GM12891 (cell line): ENCODE measurements around a stretch of chr12.

DNA sequence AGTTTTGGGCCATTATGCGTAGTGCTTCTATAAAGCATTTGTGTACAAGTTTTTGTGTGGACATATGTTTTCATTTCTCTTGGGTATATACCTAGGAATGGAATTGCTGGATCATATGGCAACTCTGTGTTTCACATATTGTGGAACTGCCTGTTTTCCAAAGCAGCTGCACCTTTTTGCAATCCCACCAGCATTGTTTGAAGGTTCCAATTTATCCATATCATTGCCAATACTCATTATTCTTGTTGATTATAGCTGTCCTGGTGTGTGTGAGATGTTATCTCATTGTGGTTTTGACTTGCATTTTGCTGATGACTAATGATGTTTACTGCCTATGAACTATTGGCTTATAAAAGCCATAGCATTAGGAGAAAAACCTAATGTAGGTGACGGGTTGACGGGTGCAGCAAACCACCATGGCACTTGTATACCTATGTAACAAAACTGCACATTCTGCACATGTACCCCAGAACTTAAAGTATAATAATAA, 45.6 kb downstream of the ATF7IP start:
- RRBS: no CpG with 5 or more reads among the region's 3 CpGs

DNA sequence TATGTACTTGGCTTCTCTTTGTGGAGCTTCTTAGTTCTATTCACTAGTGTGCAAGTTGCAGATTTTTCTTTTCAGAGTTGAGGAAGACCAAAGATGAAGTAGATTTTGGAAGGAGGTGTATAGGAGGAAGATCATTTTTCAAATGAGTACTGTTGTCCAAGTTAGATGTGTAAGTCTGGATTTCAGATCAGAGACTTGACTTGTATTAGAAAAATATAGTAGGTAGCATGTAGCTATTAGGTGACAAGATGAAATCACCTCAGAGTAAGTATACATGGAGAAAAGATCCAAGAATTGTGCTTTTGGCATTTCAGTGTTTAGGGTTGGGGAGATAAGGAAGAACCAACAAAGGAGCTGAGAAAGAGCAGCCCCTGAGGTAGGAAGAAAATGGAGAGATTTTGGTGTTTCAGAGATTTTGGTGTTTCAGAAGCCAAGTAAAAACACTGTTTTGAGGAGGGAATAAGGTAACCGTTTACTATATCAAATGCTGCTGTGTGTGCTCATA, 64.3 kb downstream of the ATF7IP start:
- RRBS: no CpG with 5 or more reads among the region's 1 CpG

DNA sequence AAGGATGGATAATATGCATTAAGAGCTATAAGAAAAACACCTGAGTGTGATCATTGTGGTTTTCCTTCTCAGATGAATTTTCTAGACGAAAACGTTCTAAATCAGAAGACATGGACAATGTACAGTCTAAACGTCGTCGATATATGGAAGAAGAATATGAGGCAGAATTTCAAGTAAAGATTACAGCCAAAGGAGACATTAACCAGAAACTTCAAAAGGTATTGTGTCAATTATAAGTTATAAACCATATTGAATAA, 70.5 kb downstream of the ATF7IP start:
- RRBS: no CpG with 5 or more reads among the region's 5 CpGs

DNA sequence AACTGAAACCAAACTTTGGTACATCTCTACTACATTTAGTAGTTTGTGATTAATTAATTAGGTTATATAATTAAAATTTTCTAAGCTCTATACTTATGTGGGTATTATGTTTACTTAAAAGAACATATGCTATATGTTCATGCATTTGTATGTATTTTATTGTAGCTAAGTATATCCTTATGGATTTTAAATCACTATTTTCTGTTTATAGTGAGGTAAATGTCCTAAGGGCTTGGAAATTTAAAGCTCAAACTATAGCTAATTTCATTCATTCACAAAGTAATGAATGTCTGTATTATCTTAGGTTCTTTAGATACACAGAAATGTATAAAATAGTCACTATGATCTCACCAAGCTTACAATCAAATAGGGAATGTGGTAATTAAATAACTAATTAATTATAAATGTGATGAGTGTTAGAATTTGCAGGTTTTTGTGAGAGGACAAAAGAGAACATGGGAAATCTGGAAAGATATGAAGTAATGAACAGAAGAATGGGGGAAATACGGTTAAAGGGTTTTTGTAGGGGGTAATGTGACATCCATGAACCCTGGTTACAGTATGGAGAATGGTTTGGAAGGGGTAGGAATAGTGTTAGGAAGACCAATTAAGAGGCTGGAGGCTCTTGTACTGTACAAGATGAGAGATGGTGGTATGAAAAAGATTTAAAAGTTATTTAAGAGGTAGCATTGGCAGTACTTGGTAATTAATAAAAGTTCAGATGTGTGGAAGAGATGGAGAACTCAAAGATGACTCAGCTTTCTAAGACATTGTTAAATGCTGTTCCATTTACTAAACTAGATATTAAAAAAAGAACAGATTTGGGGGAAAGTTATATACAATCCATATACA, 97.9 kb downstream of the ATF7IP start:
- RRBS: no CpG with 5 or more reads among the region's 1 CpG

GRCh38 chr12:14710768-14711379, 14.5 kb upstream of the GUCY2C start:
- RRBS: no CpG with 5 or more reads among the region's 2 CpGs

DNA sequence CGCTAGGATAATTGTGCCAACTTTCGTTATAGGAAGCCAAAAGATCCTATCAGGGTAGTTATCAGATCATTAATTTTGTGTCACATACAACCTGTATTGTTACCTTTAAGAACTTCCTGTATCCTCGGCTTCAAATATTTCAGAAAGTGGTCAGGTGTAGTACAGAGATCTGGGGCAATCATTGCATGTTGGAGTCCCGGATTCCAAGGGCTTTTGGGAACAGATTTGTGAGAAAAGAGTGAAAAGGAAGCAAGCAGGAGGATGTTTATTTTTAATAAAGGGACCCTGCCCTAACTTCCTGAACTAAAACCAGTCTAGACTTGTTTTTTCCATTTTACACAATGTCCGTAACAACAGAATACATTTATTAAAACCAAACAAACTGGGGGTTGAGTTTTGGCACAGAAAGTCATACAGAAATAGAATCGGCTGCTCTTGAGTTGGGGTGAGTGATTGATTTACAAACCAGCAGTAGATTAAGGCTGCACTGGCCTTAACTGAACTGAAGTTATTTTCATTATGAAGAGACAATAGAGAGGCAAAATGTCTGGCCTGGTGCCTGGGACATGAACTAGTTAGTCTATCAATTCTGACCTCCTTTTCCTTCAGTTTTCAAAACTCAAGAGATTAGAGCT, 19.5 kb upstream of the MGP start:
- RRBS: no CpG with 5 or more reads among the region's 6 CpGs

DNA sequence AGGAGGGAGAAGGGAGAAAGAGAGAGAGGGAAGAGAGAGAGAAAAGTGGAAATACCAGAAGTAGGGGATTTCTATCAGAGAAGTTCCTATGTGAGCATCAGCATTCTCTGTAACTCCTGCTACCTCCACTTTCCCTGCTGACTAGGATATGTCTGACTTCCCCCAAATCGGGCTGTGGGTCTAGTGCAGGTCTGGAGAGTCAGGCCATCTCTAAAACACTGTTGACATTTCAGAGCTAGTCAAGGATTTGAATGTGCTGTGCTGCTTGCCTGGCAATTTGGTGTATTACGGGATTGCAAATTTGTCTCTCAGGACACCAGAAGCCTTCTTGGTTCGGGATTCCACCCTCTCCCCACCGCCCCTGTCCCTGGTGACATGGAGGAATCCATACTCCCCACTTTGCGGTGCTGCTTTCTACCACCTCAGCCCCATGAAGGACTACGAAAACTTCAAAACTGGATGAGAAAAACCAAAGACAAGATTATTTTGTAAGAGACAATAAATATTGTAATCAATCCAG, 3.5 kb downstream of the ARHGDIB start:
- RRBS: no CpG with 5 or more reads among the region's 6 CpGs

DNA sequence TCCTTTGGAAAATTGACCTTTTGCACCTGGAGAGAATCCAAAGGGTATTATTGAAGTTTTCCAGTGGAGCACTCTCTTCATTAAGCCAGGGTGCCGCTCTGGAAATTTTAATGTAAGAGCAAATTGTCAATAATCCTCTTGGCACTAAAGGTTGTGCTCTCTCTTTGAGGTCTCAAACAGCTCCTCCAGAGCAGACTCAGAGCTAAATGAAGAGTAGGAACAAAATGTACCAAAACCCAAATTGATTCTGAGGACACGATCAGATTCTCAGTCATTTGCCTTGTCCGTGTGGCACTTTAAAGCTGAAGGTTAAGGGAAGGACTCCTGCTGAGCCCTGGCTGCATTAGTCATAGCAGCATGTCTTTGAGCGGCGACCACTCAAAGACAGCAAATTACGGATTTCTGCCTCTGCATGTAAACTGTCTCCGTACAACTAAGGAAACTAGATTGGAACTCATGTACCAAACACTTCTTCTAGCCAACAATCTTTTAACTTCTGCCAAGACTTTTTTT, 56.3 kb downstream of the RERG start:
- RRBS: no CpG with 5 or more reads among the region's 7 CpGs

DNA sequence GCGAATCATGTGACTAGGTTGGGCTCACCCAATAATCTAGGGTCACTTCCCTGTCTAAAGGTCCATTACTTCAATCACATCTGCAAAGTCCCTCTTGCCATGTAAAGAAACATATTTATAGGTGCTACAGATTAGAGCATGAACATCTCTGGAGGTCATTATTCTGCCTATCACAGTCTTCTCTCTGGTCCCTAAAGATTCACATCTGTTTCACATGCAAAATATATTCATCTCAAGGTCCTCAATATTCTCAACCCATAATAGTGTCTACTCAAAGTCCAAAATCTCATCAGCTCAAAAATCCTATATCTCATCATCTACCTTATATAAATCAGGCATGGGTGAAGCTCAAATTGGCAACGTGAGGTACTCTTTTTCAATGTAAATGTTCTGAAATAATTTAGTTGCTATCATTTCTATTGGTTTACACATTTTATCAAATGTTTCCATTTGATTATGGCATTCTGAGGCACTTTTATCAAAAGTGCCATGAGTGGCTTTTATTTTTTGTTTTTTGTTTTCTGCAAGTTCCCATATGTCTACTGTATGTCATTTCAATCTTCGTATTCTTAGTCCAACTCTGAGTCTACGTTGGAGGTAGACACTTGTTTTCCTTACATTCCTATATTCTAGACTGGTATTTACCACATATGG, 22.2 kb downstream of the RERG start:
- RRBS: no CpG with 5 or more reads among the region's 4 CpGs

DNA sequence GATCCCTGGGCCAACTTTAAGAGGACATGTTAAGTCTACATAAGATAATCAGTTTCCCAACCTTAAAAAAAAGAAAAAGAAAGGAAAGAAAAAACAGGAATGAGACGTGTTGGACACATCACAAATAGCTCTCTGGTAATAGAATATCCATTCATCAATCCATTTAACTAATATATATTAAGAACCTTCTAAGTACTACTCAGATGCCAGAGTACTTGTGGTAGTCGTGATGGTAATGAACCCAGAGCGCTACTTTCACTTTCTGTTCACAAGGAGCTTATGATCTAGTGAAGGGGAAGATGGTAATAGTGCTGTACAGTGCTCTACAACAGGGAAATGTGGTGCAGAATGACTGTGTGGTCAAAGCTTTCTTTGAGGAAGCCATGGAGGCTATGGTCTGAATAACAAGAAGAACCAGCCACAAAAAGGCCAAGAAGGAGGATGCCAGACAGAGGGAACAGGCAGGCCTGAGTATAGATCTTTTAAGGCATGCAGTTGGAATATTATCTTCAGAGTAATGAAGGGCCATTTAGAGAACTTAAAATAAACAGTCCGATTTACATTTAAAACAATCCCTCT, 212.0 kb downstream of the PTPRO start:
- RRBS: no CpG with 5 or more reads among the region's 4 CpGs

GRCh38 chr12:15547668-15548035, 225.3 kb downstream of the PTPRO start:
- RRBS: no CpG with 5 or more reads among the region's 1 CpG

DNA sequence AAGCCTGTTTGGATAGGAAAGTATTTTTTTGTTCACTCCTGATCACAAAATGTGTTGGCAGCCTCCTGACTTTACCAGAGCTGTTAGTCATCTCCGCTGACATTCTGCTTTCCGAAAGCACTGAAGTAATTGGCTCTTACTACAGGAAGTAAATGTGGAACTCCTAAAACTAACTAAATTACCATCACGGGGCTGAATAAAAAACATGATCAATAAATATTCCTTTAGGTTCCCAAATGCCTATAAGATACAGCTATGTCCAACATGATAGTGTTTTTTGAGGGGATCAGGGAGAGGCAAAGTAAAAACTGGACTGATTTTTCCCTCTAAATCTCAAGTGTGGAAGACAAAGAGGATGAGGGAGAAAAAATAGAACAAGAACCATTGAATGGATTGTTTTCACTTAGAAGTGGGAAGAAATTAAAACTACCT, 225.4 kb downstream of the EPS8 start:
- RRBS: no CpG with 5 or more reads among the region's 3 CpGs

- RRBS: no CpG with 5 or more reads among the region's 1 CpG
Observed at GRCh38 chr12:15700469-15701002, 88.7 kb downstream of the EPS8 start.

DNA sequence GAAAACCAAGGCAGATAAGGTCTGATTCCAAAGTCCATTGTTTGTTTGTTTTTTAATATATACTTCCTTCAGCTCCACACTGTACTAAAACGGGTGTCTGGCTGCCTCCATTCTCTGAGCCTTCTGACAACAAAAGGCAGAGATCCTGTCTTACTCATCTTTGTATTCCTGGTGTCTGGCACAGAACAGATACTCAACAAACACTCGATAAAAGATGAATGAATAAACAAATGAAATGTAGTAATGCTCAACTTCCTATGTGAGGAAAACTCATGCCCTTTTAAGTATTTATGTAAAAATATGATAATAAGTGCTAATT, 8.6 kb downstream of the EPS8 start:
- RRBS: no CpG with 5 or more reads among the region's 2 CpGs

GRCh38 chr12:16346795-16347267, 614 bp upstream of the MGST1 start:
- RRBS: no CpG with 5 or more reads among the region's 6 CpGs

DNA sequence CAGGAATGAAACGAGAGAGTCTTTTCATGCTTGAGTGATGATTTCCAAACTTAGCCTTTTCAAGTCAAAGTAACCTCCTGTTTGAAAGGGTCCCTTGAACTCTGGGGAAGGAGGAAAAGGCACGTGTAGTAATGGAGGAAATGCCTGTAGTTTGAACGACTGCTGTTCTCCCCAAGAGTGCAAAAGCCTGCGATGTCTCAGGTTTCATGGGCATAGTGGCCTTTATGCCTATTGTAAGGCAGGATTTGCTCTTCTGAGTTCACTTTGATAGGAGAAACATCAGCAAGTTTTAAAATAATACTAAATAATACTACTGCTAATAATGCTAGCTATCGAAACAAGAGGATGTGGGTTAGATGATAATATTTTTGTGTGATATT, 469 bp downstream of the MGST1 start:
- RRBS: no CpG with 5 or more reads among the region's 5 CpGs

GRCh38 chr12:16350024-16350335, 2.5 kb downstream of the MGST1 start:
- RRBS: no CpG with 5 or more reads among the region's 6 CpGs

DNA sequence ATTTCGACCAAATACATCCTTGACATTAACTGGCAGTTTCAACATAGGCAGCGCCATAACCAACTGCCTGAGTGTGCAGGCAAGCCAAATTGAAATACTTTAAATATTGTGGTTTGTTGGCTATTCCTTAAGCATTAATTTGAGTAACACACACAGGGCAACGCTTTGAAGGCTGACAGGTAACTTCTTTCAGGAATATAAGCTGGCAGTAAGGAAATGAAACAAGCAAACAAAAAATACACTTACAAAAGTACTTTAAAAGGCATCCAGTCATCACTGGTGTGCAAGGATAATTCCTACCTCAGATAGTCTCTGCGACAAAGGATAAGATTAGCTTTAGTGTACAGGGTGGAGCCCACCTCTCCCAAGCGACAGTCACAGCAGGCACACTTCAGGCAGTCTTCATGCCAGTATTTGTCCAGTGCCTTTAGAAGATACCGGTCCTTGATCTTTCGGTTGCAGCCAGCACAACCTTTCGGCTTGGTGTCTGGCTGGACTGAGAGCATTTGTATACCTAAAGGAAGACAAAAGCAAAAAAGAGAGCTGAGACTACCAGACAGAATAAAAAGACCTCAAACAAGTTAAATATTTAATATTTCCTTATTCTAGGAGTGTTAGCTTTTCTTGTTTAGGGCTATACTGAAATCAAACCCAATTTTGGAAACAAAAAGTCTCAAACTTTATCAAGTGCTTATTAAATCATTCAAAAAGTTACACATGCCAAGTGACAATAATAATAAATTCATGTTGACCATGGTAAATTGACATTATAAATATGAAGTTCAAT, 5.4 kb downstream of the LMO3 start:
- RRBS: no CpG with 5 or more reads among the region's 8 CpGs